SK-N-MC (cell line): ENCODE data around the genes MIPEP and CENPJ.

DNA sequence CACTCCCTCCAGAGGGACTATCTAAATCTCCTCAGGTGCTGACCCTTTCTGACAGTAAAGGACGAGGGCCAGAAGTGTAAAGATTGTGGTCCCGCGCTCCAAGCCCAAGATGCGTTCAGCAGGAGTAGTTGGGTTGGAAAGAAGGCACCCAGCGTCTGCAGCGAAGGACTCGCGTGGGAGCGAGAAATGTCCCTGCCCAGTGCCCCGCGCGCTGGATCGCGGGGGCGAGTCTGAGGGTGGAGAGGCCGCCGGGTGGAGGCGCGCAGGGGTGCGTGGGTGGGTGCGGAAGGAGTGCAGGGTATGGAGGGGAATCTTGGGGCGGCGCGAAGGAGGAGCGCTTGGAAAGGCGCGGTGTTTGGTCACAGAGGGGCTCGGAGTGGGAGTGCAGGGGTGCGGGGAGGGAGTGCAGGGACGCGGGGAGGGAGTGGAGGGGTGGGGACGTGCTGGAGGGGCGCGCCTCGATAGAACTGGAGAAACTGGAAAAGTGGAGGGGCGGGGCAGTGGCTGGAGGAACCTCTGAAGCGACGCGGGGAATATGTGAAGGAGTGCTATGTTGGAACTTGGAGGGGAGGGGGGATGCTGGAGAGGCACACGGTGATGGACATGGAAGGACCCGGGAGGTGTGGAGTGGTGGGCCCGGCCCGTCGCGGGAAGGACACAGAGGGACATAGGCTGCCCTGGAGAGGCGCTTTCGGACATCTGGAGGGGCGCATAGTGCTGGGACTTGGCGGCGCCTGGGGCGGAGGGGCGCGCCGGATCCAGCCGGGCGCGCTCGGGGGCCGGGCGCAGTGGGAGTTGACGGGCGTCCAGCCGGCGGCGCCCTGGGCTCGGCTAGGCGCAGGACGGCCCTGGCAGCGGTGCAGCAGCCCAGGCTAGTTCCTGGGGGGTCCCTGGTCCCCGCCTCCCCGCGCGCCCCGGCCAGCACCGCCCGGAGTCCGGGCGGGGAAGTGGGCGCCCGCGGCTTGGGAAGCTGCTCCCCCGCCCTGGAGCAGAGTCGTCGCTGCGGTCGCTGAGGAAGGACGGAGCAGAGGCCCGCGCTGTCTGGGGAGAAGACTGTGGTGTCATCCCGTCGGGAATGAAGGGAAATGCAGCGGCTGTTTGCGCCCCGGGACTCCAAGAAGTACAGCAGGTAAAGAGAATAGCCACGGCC is 20.9 kb upstream of the SGCG start:
- RRBS, result 3% methylated on average over 17 of the region's 95 CpGs

DNA sequence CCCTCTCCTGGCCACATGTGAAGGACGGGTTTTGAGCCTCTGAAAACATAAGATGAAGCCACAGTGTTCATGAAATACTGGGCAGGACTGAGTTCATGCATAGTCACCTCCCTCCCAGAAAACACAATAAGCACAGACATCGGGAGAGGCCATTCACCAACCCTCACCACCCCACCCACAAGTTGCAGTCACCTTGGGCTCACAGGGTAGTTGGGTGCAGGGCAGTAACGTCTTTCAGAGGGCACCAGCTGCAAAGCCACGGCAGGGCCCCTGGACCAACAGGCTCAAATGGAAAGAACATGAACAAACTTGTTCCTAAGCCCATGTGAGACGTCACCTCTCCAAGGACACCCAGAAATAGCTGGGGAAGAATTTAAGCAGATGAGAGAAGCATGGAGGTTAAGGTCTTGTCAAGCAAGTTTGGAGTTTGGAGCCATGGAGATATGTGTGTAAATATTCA is 40.6 kb downstream of the SACS start:
- RRBS, result no CpG with 5 or more reads among the region's 5 CpGs

DNA sequence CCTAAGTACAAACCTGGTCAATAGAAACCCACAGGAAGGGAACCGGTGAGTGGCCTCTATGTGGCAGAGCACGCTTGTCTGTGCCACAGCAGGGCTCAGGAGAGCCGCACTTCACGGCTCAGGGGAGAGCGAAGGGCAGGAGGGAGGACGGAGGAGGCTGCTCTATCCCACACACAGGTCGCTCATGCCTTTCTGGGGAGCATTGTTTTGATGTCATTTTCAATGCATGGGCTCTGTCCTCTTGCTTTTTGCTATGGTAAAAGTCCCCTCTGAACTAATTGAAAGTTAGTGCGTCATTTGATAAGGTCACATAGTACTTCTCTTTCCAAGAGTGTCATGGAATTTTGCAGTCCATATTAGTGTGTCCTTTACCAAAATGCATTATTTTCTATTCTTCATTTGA is 57.3 kb downstream of the TNFRSF19 start:
- RRBS, result no CpG with 5 or more reads among the region's 8 CpGs

DNA sequence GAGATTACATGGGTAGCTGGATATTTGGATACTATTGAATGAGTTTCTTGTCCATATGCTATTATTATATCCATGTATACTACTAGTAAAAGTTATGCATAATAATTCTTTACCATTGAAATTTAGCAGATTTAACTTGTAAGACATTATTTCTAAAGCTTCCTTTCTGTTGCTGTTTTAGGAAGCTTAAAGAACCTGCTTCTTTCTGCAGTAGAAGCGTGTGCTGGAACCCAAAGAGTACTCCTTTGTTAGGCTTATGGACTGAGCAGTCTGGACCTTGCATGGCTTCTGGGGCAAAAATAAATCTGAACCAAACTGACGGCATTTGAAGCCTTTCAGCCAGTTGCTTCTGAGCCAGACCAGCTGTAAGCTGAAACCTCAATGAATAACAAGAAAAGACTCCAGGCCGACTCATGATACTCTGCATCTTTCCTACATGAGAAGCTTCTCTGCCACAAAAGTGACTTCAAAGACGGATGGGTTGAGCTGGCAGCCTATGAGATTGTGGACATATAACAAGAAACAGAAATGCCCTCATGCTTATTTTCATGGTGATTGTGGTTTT is 103.1 kb downstream of the TNFRSF19 start:
- RRBS, result no CpG with 5 or more reads among the region's 4 CpGs

DNA sequence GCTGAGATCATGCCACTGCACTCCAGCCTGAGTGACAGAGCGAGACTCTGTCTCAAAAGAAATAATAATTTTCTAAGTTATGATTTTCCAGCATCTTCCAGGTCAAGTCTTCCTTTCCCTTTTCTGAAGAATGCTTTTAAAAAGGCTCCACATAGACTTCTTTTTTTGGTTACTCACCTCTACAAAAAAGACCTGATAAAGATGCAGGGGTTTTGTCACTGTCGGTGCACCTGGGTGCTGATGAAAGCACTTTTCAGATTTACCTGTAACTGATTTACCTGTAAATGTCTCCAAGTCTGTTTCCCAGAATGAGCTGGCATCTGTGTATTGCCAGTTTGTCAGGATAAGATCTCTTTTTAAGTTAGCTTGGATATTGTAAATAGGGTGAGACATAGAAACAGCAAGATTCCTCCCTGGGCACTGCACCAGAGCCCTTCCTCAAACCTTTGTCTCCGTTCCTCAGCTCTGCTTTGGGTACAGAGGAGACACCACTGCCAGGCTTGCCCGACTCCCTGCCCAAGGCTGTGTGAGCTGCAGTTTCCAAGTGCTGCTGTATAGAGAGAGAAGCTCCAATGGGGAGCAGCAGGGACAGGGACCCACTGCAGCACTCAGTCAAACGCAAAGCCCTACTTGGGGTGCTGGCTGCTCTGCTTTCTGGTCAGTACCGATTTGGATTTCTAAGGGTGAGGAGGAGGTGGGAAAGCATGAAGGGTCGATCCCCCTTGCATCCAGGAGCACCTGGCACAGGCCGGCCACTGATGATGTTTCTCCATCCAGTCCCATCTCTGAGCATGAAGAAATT is 158.6 kb downstream of the TNFRSF19 start:
- RRBS, result no CpG with 5 or more reads among the region's 8 CpGs

DNA sequence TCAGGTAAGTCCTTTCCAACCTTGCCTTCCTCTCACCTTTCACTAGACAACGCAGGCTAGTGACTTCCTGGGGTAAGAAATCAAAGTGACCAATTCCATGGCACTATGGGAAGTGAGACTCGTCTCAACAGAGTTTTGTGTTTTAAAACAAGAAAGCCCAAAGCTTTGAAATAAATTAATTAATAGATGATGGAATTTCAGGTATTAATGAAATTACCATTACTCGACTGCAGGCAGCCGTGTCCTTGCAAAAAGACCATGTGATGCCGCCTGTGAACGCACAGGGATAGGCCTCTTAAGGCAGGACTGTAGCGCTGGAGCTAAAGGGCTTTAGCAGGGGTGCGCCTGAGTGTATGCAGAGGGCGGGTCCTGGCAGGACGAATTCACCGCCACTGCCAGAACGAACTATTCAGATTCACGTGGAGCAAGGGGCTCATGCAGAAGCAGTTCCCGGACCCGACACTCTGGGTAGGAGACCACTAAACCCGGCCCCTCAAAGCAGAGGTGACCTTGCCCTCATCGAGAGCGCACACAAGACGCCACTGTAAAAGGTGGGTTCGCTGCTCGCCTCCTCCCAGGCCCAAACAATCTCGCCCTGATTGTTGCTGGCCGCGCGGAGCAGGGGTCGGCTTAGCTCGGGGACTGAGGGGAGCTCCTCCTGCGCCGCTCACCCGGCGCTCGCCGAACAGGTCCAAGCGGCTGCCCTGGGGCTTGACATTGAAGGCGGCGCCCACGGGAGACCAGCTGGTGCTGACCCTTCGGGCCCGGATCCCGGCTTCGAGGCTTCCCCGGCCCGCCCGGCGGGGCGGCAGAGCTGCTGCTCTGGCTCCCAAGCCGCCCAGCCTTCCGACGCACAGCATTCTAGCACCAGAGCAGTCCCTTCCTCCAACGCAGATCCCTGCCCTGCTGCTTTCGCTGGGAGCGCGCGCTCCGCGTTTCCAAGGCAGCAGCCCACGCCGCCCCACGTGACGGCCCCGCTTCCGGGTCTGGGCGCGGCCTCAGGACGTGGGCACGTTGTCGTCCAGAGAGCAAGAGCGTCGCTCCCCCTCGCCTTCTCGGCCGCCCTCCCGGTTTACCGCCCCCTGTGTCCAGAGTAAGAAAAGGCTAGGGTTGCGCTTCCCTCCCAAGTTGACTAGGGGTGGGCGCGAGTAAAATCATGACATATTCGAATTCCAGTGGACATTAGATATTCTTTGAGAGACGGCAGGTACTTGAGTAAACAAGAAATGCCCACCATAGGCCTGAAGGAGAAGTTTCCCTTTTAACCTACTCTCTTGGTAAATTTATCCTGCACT is at the start of gene MIPEP:
Gene MIPEP, minus strand, starts transcription at position 940 of the 1,295 bp plus-strand sequence.
- RRBS, result under 1% methylated on average over 19 of the region's 79 CpGs

DNA sequence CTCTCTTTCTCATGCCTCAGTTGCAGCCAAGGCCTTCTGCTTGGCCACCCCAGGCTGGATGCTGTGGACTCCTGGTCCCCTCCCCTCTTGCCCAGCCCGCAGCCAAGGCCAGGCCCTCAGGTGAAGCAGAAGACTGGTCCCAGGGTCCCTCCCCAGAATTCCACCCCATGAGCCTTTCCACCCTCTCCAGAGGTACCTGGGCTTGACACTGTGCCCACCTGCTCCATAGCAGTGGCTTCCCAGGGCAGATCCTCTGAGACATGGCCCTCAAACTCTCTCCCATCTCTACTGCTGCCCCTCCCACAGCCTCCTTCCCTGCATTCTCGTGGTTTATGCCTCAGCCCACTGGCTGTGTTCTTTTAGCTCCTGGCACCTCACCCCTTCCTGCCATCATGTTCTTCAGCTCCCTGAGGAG is 61.8 kb upstream of the MIPEP start:
- RRBS, result no CpG with 5 or more reads among the region's 2 CpGs

DNA sequence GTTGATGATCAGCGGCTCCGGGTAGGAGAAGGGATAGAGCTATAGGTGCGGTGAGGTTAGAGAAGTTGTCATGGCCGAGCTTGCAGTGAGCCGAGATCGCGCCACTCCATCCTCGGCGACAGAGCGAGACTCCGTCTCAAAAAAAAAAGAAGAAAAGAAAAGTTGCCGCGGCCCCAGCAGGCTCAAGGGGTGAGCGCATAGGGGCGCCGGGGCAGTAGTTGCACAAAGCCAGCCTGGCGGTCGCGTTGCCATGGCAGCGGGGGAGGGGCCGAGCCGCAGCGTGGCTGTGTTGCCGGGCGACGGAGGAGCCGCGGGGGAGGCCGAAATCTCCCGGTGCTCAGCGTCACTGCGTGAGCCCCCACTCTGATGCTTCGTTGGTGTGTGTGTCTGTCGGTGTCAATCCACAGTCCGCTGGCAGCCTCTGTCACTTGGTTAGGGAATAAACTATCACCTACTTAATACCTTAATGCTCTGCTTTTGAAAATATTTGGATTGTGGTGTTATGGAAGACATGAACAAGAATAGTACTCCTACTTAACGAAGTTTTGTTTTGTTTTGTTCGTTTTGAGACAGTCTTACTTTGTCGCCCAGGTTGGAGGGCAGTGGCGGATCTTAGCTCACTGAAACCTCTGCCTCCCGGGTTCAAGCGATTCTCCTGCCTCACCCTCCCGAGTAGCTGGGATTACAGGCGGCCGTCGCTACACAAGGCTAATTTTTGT is 91.0 kb upstream of the MIPEP start:
- RRBS, result under 1% methylated on average over 13 of the region's 45 CpGs

DNA sequence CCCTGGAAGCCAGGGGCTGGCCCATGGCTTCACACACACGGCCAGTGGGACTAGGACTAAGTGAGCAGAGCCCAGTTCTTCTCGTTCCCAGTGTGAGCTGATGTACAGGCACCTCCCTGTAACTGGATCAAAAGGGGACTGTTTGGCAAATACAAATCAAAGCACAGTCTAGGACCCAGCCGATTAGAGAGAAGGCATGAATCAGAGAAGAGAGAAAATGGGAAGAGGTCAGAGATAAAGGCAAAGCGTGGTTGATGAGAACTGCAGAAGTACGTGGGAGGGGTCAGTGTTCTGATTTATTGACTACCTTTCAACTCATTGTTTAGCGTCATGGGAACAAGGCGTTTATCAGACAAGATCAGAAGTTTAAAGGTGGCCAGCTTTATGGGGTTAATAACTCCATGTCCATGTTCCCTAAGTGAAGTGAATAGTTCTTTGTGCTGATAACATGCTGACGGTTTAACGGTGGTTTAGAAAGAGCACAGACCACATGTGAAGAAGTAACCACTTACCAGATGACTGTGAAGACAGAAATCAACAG is 30.2 kb upstream of the SPATA13 start:
- RRBS, result no CpG with 5 or more reads among the region's 9 CpGs

GRCh38 chr13:24166835-24167529 is 6.5 kb downstream of the SPATA13 start:
- RRBS, result no CpG with 5 or more reads among the region's 8 CpGs

DNA sequence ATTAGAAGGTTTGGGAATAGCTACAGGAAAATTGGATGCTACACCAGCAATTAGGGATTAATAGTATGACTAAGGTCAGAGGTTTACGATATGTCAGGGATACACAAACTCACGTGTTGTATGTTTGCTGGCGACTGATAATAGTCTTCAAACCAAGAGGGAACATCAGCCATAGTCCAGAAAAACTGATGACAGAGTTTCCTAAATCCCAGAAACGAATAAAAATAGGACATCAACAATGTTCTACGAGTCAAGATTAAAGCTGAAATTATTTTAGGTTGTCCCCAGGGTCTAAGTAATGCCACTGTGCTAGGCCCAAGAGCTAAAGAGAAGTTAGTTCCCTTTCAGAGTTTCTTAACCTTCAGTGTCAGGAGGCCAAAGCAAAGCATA is 25.8 kb downstream of the SPATA13 start:
- RRBS, result no CpG with 5 or more reads among the region's 5 CpGs

DNA sequence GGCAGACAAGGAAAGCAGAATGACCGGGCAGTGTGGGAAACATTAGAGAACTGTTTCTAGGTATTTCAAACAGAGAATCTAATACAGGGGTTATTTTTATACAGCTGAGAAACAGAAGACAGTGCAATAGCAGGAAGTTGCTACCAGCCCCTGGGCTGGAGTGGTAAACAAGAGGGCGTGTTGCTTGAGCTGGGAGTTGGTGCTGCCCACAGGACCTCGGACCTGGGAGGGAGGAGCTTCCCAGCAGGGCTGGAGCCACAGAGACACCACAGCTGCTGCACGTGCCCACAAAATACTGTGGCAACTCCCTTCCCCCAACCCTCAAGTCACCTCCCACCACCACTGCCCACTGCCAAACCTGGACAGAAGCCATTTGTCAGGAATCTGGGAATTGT is 57.0 kb downstream of the SPATA13 start:
- RRBS, result no CpG with 5 or more reads among the region's 4 CpGs

- RRBS, result no CpG with 5 or more reads among the region's 16 CpGs
Observed at GRCh38 chr13:24286107-24286642, 23.2 kb upstream of the C1QTNF9 start.

DNA sequence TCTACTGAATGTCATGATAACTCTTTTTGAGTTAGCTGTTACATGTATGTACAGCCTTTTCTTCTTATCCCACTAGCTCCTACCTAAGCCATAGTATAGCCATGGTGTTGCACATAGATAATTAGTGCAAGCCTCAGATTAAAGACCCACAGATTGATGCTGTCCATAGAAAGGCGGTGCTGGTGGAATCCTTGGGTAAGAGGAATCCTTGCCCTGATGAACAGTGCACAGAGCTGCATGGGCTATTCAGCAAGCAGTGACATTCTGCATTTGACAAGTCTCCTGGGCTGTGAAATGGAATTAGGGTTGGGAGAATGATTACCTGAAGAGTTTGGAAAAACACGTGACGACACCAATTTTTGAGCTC is 21.0 kb upstream of the C1QTNF9 start:
- RRBS, result no CpG with 5 or more reads among the region's 3 CpGs

DNA sequence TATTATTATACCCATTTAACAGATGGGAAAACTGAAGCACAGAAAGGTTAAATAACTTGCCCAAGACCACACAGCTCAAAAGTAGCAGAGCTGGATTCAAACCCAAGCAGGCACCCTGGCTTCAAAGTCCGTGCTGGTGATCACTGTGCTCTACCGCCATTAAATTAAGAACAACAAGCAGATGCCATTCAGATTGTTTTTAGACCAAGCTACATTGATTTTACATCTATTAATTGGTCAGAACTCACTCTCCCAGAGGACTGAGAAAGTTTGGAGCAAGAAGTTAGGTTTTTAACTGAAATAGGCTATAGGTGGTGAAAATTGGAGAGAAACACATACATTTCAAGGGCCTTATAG is 13.6 kb upstream of the C1QTNF9 start:
- RRBS, result no CpG with 5 or more reads among the region's 2 CpGs

DNA sequence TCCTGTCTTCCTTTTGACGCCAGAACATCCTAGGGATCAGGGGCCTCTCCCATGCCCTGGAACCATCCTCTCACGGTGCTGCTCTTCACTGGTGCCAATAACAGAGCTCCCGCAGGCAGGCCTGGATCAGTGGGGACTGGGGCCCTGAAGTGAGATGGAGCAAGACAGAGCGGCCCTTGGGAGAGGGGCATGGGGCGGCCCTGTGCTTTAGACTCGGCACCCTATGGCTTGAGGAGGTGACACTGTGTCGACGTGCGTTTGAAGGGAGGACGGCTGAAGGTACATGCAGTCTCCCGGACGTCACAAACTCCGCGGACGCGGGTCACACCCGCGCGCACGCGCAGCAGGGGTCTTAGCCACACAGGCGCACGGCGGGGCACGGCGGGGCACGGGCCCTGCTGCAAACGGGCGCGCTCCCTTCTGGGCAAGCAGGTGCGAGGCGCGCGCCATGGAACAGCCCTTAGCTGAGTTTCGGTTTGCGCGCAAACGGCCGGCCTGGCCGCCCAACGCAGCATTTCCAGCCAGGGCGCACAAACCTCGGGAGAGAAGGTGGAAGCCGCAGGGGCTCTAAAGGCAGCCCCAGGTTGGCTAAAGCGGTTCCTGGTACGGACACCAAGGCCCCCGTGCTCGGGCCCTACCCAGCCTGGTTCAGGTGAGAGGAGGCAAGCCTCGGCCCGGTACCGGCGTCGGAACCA is 16.5 kb upstream of the RNF17 start:
- RRBS, result no CpG with 5 or more reads among the region's 53 CpGs

DNA sequence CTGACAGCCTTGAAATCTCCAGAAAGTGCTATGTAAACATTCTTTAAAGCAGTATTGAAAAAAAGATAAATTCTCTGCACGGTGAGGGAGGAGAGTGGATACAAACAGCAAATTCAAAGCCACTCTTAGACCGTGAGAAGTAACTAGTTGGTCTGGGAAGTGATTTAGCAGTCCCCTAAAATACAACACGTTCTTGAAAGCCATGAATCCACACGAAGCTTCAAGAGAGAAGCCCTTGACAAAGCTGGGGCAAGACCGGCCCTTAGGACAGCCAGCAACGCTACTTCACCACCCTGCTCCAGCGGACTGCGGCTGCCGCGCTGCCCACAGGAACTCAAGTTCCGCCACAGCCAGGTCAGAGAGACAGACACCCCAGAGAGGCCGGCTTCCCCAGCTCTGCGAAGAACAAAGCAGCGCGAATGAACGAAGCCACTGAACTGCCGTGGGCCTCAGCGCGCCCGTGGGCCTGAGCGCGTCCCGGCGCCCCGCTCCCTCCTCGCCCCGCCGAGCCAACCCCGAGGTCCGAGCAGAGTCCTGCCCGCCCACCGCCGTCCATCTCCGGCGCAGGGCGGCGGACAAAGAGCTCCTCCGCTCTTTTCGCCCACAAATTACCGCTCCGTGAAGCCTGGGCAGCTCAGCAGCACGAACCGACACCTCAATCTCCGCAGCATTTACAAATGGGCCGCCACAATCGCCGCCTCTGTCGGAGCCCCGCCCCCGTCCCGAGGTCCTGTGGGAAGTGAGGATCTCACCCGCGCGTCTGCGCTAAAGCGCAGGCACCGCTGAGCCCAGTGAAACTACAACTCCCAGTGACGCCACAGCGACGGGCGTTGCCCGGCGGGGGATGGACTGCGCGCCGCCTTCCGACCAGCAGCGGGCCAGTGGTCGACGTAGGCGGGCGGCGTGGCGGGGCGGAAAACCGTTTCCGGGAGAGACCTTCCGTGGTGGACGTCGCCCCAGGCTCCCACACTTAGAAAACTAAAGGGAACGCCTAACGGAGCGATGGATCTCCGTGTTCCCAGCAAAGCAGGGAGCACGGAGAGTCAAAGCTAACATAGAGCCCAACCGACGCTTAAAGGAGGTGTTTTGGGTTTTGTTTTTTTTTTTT is at the start of gene CENPJ:
Gene CENPJ, minus strand, starts transcription at position 713 of the 1,108 bp plus-strand sequence.
- RRBS, result under 1% methylated on average over 32 of the region's 87 CpGs

- RRBS, result no CpG with 5 or more reads among the region's 6 CpGs
Observed at GRCh38 chr13:24968033-24968622, 45.5 kb upstream of the CENPJ start.

DNA sequence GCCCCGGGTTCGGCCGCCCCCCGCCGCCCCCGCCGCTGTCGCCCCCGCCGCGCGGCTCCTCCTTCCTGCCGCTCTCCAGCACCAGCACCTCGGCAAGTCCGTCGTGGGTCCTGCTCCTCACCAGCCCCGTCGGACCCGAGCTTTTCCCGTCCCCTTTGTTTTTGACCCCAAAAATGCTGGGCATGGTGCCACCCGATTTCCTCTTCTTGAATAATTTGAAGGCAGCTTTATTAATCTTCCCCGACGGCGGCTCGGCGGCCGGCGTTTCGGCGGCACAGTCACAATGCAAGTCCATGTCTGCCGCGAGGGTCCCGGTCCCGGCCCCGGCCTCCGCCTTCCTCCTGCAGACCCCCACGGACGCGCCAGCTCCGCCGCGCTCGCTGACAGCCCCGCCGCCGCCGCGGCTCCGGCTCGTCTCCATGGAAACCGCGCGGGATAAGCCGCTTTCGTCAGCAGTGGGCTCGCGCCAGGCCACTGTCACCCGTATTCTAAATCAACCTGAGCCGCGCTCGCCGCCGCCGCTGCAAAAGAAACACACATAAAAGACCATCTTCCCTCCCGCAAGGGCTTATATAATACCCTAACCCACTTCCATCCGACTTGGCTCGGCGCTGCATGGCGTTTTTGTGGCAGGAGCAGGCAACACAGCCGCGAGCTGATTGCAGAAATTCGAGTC is 751 bp downstream of the AMER2 start:
- RRBS, result under 1% methylated on average over 19 of the region's 72 CpGs

- RRBS, result no CpG with 5 or more reads among the region's 2 CpGs
Observed at GRCh38 chr13:25288846-25289485, 1.7 kb upstream of the MTMR6 start.